GM19239 (cell line): ENCODE data around the genes ZNF821 and IST1.

DNA sequence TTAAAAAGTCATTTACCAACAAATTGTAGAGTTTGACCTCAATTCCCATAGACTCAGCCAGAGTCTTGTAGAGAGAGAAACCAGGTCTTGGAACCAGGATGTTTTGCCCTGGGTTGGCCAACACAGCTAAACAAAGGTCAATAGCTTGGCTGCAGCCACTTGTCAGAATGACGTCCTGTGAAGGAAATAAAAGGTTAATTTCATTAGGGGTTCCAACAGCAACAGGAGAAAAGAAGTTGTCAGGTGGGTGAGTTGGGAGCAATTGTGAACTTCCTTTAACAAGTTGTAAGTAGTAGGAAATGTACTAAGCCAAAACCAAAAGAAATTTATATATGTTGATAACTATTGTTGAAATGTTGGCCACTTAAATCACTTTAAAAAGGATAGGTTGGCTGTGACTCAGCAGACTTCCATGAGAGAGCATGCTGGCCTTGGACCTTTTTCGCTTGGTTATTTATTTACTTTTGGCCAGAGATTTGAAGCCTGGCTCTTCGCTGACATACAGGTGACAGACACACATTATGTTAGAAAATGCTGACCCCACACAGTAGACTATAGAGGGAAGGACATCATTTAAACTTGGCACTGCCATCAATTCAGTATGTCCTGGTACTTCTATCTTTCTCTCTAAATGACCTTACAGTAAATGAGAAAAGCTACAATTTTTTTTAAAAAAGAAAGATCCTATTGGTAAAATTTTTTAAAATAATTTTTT is 4.2 kb downstream of the TAT start:
- RRBS, result no CpG with 5 or more reads among the region's 3 CpGs

DNA sequence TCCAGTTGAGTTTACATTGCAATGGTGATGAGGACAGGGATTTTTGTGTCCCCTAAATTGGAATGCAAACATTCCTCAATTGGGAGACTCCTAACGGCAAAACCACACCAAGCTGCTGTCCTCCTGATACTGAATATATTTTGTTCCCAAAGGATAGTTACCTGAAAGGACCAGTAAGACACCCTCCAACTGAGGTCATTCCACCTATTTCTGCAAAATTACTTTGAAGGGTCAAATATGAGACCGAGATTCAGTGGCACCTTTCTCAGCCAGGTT is 16.3 kb upstream of the TAT start:
- RRBS, result no CpG with 5 or more reads among the region's 2 CpGs

GRCh38 chr16:71626760-71627290 is 841 bp downstream of the MARVELD3 start:
- RRBS, result 12% methylated on average over 9 of the region's 26 CpGs

GRCh38 chr16:71647358-71647980 is 21.5 kb downstream of the MARVELD3 start:
- RRBS, result no CpG with 5 or more reads among the region's 10 CpGs

GRCh38 chr16:71722565-71723416 is 1.7 kb downstream of the PHLPP2 start:
- RRBS, result 3% methylated on average over 15 of the region's 45 CpGs

DNA sequence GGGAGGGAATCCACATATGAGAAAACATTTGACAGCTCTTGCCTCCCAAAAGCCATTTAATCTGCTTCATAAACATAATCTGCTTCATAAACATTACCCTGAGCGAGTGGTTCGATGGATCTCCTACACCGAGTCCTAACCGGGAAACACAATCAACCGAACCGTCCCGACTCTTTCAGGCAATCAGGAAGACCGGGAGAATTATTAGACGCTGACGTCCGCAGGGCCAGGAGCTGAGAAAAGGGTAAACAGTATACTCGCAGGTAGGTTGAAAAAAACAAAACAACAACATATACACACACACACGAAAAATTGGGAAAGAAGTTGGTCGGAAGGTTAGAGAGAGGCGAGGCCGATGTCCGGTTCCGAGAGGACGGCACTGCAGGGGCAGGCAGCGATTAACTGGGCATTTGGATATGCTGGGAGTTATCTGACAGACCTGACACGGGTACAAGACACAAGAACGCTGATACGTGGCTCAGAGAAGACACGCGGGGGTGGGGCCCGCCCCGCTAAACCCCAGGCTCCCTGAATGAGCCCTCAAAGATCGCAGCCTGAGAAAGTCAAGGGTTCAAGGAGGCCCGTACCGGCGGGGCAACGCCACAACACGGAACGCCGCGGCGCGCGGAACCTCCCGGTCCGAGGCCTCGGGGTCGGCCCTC is 585 bp downstream of the AP1G1 start:
- RRBS, result 1% methylated on average over 14 of the region's 43 CpGs

GRCh38 chr16:71846113-71846864 is 513 bp downstream of the ATXN1L start:
- RRBS, result 3% methylated on average over 6 of the region's 43 CpGs

DNA sequence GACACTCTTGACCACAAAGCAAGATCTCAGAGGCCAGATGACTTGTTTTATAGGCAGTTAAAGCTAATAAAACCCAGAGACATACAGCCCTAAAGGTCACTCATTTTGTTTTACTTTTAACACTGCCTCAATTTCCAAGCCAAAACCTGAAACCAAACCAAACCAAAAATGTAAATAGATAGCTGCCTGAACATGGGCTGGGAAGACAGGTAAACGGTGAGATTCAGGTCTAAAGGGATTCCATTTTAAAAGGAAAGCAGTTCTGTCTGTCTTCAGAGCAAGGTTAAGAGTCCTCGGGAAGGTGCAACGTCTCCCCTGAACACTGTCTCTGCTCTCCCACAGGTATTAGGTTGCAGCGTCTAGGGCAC is 1.2 kb downstream of the ZNF821 start:
- RRBS, result no CpG with 5 or more reads among the region's 4 CpGs

DNA sequence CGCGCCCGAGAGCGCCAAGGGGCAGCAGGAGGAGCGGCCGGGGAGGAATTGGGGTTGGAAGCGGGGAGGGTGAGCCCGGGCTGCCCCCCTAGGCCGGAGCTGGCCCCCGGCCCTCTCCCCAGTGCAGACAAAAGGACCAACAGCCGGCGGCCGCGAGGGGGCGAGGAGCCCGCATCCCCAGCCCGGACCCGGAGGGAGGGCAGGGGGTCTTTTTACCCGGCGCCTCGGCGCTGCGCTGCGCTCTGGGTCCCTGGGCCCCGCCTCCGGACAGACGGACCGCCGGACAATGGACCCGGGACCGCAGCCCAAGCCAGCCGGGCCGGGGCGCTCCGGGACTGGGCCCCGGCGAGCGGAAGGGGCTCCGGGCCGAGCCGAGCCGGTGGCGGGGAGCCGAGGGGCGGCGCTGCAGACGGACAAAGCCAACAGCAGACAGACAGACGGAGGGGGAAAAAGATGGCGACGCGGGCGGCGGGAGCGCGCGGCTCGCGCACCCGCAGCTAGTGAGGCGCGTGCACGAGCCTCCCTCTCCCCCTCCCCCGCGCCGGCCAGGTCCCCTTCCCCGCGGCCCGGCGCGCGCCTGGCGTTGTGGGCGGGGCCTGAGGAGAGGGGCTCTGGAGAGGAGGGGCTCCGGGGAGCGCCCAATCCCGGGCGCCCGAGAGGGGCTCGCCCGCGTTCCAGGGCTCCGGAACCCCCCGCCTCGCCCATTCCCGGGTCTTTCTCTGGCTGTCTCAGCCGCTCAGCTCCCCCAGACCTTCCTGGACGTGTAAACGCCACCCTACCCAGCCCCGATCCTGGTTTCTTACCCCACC is at the start of gene ZNF821:
Gene ZNF821, minus strand, starts transcription at position 491 of the 809 bp plus-strand sequence.
- RRBS, result 2% methylated on average over 36 of the region's 89 CpGs

GRCh38 chr16:71894864-71895648 is at the start of gene IST1:
IST1 (plus strand) TSS chr16:71895531.
- RRBS, result 1% methylated on average over 9 of the region's 67 CpGs

DNA sequence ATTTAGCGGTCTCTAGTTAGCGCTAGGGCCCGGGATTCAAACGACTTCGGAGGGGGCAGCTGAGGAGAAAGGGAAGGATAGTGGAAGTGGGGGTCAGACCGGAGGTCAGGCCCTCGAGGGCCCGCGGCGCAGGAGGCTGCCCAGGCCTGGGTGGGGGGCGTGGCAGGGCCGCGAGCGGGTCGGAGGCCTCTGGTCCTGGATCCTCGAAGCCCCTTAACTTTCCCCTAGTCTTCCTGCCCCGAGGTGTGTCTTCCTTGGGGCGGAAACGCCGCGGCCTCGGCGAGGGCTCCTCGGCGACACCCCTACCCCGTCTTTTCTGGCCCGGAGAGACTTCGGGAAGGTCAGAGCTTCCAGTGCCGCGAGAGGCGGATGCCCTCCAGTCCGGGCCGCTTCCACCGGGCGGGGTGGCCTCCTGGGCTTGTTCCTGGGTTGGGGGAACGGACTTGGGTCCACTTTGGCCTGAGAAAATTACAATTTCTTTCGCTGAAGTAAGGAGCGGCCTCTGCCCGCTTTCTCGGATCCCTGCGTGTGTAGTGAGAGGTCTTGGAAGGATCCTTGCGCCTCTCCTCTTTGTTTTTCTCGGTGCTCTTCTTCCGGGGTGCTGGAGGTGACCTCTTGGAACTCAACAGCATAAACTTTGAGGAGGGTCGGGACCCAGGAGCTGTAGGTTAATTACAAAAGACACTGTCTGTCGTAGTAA is 468 bp downstream of the IST1 start:
- RRBS, result 2% methylated on average over 9 of the region's 46 CpGs

GRCh38 chr16:72013025-72013747 is 4.6 kb downstream of the DHODH start:
- RRBS, result 28% methylated on average over 2 of the region's 9 CpGs

DNA sequence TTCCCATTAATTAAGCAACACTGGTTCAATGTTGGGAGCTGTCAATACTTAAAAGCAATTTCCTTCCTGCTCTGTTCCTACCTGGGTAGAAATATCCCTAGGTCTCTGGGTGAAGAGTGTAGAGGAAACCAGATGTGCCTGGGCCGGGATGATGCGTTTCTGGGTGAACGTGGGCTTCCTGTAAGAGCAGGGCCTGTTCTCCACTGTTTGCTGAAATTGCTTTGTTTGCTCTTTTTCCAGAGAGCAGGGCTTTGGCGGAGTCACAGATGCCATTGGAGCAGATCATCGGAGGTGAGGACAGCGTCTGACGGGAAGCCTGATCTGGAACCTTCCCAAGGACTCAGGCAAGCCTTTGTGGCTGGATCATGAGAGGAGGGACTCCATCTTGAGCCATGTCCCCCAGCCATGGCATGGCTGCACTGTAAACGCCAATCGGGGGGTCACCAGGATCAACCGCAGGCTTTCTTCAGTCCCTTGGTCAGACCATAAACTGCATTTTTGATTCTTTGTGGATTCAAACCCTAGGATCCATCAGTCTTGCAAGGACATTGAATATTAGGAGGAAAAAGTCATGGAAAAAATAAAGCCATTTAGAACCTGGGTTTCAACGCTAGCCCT is 15.5 kb downstream of the DHODH start:
- RRBS, result no CpG with 5 or more reads among the region's 11 CpGs

GRCh38 chr16:72041923-72042830 is 12.1 kb upstream of the HP start:
- RRBS, result no CpG with 5 or more reads among the region's 4 CpGs

- RRBS, result no CpG with 5 or more reads among the region's 11 CpGs
These were observed 9.9 kb downstream of the HPR start for GRCh38 chr16:72072729-72073470.

- RRBS, result no CpG with 5 or more reads among the region's 27 CpGs
These were observed 253.5 kb upstream of the PMFBP1 start for GRCh38 chr16:72425306-72426097.

- RRBS, result no CpG with 5 or more reads among the region's 10 CpGs
These were observed 256.9 kb upstream of the PMFBP1 start for GRCh38 chr16:72428581-72429472.

- RRBS, result no CpG with 5 or more reads among the region's 33 CpGs
These were observed 420.6 kb downstream of the ZFHX3 start for GRCh38 chr16:72627062-72628025.

DNA sequence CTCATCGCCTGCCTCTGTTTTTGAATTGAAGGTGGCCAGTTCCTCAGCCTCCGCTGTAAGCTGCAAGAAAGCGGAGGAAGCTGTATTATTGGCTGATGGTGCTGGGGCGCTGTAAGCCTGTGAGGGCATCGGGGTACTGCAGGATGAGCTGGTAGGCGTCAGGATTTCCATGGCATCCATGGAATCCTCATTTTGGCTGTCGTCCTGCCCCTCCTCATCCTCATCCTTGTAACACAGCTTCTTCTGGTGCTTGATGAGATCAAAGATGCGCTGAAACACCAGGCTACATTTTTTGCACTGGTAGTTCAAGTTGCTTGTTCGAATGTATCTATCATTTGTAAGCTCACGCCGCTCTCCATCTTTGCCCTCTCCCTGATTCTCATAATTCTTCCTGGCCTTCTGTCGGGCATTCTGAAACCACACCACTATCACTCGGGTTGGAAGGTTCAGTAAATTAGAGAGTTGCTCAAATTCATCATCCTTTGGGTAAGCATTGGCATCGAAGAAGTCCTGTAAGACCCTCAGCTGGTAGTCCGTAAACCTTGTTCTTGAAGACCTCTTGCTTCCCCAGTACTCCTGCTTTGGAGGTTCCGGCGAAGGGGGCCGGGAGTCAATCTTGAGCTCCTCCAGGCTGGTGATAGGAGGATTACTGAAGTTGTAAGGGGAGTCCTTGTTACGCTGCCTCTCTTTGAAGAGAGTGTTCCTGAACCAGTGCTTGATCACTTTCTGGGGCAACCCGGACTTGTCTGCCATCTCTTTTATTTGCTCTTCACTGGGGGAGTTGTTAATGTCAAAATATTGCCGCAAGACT is 252.3 kb downstream of the ZFHX3 start:
- RRBS, result no CpG with 5 or more reads among the region's 21 CpGs

- RRBS, result no CpG with 5 or more reads among the region's 13 CpGs
These were observed 250.8 kb downstream of the ZFHX3 start for GRCh38 chr16:72796847-72797901.